Metastatic Liver Carcinoma in the Lung (tissue), 2 donors: ENCODE results near the gene ZNF697.

- PRO-cap, 2 experiments = no peak in any of the 2 experiments
Observed at GRCh38 chr1:117128604-117129150, 7.1 kb upstream of the TRIM45 start.

DNA sequence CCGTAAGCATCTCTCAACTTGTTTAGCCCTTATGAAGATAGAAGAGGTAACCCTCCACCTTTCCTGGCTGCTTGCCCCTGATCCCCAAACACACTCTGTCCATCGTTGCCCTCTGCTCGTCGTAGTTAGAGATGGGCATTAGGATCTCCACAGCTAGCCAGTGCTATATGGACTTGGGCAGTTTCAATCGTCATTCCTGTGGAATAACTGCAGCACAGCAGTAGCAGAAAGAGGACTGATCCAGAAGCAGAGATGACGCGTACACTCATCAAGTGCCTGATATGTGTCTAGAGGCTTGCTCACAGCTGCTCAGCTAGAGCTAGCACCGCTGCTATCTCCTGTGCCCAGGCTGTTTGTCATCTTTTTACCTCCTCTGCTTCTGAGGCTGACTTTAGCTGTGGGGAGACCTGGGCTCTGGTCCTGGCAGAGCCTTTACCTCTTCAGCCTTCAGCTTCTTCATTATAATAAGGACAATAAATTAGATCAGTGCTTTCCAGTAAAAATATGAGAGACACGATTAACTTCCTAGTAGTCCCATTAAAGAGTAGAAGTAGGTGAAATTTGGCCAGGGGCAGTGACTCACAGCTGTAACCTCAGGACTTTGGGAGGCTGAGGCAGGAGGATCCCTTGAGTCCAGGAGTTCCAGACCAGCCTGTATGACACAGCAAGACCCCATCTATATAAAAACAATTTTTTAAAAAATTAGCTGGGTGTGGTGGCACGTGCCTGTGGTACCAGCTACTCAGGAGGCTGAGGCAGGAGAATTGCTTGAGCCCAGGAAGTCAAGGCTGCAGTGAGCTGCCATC is 5.4 kb downstream of the TENT5C start:
- PRO-cap, 2 experiments = no peak in any of the 2 experiments

DNA sequence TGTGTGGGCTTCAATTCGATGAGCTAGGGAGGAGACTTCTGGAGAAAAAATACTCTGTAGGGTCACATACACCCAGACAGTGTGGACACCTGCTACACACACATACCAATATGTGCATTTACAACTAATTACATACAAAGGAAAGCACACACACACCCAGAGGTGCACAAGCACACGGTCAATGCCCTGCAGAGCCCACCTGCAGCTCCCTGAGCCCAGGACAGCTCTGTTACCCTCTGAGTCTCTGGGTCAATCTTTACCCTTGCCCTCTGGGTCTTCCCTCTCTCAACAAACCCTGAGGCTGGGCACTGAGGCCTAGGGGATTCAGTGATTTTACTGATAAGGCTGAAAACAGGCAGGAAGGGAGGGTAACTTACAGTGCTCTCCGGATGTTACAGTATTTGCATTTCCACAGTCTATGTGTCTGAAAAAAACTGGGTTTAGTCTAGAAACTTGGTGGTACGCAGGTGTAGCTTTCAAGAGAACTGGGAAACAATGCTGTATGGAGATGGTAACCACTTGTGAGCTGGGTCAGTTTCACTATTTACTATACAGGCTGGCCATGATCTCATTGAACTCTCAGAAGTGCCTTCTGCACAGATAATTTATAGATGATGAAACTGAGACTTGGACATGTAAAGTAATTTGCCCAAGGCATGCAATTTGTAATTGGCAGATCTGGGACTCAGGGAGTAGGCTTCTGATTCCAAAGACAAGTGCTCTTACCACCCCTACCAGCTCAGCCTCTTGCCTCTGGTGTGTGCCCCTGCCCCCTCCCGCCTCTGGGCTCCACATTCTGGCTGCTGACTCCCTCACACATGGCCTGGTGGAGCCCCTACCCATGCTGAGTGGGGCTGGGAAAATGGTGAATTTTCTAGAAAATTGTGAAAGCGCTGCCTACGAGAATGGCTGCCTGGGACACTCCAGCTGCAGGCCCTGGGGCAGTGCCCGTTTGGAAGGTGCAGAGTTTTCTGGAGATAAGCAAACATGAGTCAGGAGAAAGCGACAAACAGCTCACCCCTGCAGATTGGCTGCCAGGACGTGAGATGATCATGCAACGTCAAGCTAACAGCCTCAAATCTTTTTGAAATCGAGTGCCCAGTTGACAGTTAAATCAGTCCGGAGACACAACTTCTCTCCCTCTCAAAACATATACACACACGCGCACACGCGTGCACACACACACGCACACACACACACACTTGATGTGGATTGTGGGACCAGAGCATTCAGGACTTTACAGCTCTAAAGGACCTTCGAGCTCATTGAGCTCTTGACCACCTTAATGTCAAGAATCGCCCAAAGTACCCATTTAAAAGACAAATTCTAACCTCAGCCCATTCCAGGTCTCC is 48.9 kb downstream of the TENT5C start:
- PRO-cap, 2 experiments = no peak in any of the 2 experiments

GRCh38 chr1:117659620-117660342 is 53.9 kb downstream of the TENT5C start:
- PRO-cap, 2 experiments = no peak in any of the 2 experiments

DNA sequence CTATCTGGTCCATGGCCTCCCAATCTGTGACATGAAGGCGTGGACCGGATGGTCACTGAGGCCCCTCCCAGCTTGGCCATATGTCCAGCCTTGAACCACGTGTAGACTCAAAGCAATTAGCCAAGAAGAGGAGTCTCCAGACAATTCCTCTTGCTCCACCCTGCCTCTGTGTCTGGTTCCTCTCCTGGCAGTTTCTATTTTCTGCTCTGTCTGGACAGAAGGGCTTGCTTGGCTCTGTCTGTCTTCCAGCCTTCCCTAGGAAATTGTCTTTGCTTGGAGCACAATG is 66.0 kb downstream of the TENT5C start:
- PRO-cap, 2 experiments = no peak in any of the 2 experiments

DNA sequence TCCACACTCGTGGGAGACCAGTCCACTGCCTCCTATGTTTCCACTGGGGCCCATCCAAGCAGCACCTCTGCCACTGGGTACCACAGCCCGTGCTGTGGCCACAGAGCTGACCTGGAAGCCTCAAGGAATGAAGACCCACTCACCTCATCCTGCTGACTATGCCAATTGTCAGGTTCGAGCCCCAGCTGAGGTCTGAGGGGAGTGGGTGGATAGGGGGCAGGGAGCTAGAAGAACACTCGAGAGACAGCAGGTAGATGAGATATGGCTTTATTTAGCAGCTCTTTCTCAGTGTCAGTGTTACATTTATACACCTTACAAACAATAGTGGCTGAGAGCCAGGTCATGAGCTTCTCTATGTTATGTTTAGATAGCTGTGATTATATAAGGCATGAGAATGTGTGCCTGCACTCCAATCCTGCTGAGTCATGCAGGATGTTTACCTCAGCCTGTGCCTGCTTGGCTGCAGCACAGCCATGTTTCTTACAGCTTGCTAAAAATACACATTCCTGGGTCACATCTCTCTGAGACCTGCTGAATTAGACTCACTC is 107.8 kb downstream of the GDAP2 start:
- PRO-cap, 2 experiments = no peak in any of the 2 experiments

DNA sequence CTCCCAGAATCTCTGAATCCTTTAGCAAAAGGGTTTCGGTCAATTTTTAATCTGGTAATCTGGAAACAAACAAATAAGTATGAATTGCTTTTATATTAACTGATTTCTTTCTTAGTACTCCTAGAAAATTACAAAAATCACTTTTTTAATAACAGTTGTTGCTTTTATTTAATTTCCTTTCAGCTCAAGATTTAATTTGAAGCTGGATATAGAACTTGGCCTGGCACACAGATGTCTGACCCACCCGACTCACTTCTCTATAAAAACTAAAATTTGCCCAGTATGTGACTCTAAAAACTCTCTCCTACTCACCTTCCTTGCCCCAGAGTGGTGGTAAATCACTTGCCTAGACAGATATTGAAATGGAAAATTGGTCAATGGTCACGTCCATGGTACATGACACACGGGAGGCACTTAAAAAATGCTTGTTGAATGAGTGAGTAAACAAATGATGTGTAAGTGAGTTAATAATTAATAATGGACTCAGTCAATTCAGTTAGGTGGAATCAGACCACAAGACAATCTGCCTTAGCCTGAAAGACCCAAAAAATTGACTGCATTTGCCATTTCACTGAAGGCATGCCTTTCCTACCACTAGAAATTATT is 73.9 kb downstream of the TBX15 start:
- PRO-cap, 2 experiments = peak in 1 of 2 experiments; most common plus-strand start position 482 of the sequence (in 1); most common minus-strand start position 329 of the sequence (in 1)

DNA sequence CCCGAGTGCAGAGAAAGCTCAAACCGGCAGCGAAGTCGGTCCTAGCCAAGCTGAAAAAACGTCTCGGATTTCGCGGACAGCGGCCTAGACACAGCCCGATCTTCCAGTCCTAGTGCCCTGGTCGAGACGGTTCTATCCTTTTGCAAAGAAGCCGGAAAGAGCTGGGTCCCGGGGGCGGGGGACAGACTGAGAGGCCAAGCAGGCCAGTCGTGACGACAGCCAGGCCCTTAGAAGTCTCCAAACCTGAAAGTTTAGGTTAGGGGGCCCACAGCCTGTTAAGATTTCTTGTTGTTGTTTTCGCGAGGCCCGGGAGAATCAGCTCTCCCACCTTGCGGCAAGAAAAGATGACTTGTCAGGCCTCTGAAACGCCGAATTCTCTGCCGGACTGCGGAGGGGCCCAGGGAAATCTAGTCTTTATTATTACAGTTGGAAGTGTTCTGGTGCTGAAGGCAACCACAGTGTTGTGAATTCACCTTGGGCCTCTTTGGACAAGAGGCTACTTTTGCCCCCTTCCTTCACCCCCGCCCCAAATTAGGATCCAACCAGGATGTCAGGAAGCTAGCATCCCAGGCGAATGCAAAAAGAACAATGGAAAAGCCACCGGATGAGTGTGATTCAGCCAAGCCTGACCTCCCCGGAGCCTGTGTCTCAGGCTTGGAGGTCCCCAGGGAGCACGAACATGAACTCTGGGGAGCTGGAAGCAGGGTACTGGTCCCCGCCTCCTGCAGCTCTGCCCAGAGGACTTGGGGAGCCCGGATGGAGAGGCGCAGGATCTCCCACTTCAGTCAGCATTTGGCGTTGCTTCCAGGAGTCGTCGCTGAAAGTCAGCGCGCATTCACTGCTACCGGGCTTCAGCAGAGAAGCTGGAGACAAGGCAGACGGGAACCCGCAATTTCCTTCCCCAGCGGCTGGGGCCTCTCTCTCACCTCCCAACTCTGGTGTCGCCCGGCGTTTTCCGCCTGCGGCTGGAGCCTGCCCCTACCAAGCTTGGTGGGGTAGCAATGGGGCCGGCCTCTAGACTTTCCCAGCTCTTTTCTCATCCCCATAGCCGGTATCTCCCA is 1.6 kb upstream of the TBX15 start:
- PRO-cap, 2 experiments = no peak in any of the 2 experiments

- PRO-cap, 2 experiments = no peak in any of the 2 experiments
Observed at GRCh38 chr1:119140880-119141551, 563 bp upstream of the WARS2 start.

DNA sequence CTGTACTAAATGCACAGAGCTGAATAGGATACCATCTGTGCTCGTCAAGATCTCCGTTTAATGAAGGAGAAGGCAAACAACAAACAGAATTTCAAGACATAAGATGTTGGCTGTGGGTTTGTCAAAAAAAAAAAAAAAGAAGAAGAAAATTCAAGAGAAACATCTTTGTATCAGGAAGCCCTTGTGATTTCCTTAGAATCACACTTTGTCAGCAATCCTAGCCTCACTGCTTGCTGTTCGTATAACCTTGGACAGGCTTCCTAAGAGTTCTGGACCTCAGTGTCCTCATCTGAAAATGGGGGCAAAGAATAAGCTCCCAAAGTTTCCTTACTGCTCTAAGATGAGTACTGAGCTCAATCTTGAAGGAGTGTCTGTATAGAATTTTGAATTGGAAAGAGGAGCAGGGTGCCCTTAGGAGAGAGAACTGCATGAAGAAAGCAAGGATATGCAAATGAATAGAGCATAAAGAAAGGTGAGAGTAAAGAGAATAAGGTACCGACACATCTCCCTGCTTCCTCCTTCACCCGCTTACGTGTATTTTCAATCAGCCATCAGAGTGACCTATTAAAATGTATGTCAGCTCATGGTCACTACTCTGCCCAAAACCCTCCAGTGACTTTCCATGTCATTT is 9.1 kb upstream of the WARS2 start:
- PRO-cap, 2 experiments = no peak in any of the 2 experiments

DNA sequence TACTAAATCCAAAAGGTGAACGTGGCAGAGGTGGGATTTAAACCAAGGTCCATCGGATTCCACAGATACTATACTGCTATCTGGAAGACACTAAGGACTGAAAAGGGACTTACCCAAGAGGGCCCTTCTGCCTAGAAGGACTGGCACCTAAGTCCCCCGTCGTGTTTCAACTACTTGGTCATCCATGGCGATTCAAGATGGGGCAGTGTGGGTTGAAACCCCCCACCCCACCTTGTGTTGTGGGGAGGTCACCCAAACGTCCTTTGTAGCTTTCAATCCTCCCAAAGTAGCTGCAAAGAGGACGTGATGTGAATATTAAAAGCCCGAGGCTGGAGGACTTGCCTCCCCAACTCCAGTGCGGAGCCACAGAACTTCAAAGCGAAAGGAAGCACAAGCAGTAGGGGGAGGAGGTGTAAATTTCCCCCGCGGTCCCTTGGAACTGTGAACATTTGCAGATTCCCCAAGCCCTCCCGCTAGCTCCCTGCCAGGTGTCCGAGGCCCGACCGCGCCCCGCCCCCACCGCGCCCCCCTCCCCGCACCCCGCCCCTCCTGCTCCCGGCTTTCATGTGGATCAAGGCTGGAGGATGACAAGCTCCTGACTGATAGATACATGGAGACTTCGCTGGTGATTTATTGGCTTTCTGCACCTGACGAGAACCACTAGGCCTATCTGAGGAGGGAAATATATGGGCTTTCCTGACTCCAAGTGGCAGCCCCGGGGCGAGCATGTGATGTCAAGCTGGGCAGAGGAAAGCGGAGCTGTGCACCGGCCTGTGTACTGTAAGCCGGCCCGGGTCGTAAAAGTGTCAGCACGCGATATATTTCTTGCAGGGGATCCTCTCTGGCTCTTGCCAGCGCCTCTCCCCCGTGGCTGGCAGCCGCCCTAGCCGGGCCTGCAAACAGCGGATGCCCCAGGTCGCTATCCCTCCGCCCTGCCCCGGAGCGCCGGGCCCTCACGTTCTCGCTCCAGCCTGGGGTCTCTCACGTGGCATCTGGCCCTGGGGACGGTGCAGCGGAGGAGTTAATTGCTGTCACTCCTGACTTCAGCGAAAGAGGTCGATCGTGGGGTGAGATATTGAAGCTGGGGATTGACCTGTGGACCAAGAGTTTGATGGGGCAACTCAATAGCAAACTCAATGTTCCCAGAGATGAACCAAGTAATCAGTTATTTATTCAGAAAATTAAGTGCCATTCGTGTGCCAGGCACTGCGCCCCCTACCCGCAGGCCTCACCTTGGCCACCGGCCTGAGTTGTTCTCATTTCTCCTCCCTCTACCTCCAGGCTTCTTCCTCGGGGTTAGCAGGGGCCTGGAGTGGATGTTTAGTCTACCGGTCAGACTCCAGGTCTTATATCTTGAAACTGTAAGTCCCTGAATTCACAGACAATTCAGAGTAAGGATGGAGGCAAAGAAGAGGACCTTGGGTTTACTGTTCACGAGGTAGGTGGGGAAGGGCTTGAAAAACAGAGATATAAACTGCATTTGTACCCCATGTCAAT is 41.2 kb upstream of the HAO2 start:
- PRO-cap, 2 experiments = peak in 1 of 2 experiments; most common plus-strand start position 602 of the sequence (in 1); most common minus-strand start position 451 of the sequence (in 1)

DNA sequence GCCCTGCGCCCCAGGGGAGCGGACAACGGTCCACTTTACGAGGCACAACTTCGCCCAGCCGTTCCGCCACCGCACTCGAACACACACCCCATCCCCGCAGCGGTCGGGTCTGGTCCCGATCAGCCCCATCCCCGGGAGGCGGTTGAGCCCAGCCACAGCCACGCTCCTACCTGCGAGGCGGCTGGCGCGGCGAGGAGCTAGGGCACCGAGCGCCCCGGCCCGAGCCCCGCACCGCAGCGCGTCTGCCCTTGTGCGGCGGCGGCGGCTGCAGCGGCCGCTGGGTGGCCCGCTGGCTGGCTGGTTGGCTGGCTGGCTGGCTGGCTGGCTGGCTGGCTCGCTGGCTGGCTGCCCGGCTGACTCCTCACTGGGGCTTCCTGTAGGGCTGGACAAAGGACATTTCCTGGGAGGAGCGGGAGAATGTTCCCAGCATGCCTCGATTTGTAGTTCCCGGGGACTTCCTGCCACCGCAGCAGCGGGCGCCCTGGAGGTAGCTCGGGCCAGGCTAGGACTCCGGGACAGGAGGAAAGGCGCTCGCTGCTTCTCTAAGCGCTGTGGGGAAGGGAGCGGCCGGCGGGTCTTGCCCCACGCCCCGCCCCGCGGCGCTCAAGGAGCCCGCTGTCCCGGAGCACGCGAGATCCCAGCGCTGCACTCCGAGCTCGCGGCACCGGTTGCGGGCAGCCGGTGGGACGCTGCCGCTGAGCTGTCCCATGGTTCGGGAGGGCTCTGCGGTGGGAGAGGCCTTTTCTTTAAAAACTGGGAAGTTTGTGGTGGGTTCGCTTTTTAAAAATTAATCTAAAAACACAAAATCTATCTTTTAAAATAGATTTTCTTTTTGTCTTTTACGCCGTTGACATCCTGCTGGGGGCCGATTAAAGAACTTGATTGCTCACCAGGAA is at the start of gene ZNF697:
TSS of gene ZNF697 (minus strand) at position 366 of the 896 bp plus-strand sequence.
- PRO-cap, 2 experiments = peak in 2 of 2 experiments; most common plus-strand start position 472 of the sequence (in 1); most common minus-strand start position 244 of the sequence (in 1)

DNA sequence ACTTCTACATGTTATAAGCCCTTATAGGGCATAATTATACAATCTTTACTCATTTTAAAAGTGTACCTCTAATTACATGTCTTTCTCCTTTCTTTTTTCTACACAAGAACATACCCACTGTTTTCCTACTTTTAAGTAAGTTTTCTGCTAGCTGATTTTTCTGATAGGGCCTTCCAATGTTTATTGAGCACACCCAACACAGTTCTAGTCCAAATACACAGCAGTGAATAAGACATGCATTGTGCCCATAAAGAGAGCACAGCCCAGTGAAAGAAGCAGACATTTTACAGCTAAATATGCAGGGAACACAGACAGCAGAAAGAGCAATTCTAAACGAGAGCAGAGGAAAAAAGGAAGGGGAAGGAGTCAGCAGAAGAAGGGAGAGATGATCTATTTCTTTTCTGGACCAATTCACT is 3.0 kb downstream of the HMGCS2 start:
- PRO-cap, 2 experiments = no peak in any of the 2 experiments

DNA sequence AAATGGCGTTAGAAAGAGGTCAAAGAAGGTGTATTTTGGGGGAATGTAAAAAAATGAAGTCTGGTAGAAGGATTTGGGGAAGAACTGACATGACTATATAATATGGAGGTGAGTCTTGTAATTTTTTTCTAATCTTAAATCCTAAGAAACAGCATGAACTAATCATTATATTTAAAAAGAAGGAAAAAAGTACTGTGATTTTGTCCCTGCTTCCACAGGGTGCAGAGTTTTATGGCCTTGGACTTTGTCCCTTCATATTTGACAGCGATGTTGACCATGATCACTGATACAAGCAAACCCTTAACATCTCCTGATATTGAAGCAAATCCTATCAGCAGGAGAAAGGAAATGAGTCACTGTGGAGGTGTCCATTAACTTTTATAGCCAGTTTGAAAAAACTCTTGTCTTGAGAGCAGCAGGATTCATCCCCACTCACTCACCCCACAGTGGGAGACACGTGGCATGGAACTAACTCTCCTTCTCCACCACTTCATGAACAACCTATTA is 5.1 kb upstream of the REG4 start:
- PRO-cap, 2 experiments = no peak in any of the 2 experiments

DNA sequence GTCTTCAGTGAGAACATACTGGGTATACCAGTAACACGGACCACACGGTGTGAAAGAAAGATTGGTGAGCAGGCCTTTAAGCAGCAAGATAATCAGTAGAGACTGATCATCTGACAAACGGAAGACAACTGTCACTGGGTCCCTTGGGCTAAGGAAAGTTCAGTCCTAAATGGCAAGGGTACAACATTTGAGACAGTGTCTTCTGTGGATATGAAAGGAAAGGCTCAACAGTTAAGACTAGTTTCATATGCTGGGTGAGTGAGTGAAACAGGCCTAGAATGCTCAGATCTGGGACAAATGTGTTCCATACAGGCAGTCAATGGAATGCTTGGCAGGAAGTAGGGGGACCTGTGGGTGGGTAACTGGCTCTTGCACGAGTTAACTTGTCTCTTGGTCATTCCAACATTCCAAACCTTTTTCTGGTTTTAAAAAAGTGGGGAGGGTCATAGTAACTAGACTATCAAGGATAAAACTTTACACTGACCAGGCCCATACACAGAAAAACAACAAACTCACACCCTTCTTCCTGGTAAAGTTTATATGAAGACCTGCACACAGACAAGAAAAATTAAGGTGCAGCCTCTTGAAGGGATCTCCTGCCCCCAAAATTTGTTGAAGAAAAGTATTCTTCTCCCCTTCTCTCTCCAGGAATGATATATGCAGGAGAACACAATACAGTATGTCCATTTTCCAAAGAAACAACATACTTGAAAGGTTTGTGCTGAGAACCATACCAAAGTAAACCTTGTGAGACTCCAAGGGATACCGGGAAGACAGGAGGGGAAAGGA is 17.8 kb upstream of the ADAM30 start:
- PRO-cap, 2 experiments = no peak in any of the 2 experiments

DNA sequence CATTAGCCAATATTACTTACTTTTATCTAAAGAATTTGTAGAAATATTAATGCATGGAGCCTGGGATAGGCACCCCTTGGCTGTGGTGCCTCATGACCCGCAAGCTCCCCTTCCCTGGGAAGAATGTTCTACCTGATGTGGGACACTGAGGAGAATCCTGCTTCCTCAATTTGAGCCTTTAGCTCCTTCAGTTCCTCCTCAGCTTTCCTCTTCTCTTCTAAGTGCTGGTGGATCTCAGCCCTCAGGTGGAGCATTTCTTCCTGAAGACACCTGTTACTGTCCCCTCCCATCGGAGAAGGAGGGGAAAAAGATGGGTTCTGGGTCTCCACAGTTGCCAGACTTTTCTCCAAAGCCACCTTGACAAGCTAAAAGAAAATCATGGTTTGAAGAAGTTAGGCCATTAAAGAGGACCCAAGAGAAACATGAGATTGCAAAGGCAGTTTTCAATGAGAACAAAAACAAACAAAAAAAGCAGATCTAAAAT is 109.0 kb downstream of the NBPF8 start:
- PRO-cap, 2 experiments = no peak in any of the 2 experiments

GRCh38 chr1:120561811-120562182 is 147.0 kb downstream of the NBPF8 start:
- PRO-cap, 2 experiments = no peak in any of the 2 experiments

- PRO-cap, 2 experiments = no peak in any of the 2 experiments
Observed at GRCh38 chr1:120665017-120665723, 58.6 kb upstream of the NOTCH2NLR start.

DNA sequence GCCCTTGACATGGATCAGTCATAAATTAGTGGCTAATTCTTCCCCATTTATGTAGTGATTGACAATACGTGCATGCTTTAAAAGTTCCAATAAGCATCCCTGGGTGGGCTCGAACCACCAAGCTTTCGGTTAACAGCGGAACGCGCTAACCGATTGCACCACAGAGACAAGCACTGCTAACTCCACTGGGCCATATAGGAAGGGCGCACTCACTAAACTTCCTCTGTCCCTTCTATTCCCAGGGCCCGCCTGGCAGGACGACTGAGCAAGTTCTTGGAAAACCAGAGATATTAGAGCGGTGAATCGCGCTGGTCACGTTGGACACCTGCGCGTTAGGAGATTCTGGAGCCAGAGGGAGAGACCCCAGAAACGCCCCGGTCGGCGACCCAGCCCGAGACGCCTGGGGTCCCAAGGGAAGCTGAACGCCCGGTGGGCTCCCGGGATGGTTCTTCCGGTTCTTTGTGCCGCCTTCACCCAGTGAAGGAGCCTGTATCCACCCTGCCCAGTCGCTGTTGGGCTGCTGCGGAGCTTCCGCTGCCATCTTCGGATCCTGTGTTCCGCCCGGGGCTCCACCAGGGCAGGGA is 62.7 kb downstream of the PPIAL4A start:
- PRO-cap, 2 experiments = no peak in any of the 2 experiments

- PRO-cap, 2 experiments = no peak in any of the 2 experiments
Observed at GRCh38 chr1:121051921-121052376, 132.2 kb downstream of the FAM72B start.